Frontal cortex (tissue), 2 donors: ENCODE data around the gene ELP4.

DNA sequence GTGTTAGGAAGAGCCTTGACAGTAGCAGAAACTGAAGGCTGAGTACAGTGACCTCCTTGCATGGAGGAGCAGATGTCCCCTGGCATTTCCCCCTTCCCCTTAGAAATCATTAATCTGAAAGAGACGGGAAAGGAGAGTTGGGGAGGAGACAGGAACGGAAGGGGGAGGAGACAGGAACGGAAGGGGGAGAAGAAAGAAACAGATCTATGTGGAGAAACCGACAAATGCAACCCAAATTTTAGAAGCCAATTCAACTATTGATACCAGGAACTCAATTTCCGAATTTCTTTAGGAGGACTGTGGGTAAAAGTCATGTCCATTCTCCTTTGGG is 17.9 kb downstream of the ANO3 start:
- RAMPAGE, long total RNA = no peak

- RAMPAGE, long total RNA = no peak
These were observed 52.7 kb downstream of the SLC5A12 start for GRCh38 chr11:26669092-26669679.

- RAMPAGE, long total RNA = no peak
These were observed 750 bp downstream of the FIBIN start for GRCh38 chr11:26994474-26995249.

DNA sequence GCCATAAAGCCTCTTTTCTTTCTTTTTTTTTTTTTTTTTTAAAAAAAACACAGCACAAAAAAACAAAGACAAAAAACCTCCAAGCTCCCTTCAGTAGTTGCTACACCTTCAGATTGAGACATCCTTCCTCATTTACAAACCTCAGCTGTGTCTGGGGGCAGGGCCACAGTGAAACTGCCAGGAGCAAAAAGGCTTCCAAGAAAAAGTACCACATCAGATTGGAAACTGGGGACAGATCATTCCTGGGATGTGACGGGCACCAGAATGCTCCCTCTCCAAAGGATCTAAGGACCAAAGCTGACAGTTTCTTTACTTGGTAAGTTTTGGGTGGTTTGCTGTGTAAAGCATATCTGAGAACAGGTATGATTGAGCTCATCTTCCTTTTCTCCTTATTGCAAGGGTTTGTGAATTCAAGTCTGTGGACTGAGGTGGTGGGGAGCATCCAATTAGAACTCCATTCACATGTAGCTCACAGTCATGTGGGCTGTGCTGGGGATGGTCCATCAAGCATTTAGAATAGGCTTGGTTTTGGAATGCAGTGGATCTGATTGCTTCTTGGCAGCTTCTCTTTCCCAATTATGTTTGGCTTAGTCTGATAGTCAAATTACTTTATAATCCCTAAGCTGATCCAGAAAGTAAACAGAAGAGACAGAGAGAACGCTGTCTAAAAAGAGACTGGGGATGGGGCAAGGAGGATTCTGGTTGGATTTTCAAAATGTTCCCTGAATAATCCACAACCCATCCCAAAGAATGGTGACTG is 728 bp downstream of the BBOX1 start:
- RAMPAGE, long total RNA = no peak

DNA sequence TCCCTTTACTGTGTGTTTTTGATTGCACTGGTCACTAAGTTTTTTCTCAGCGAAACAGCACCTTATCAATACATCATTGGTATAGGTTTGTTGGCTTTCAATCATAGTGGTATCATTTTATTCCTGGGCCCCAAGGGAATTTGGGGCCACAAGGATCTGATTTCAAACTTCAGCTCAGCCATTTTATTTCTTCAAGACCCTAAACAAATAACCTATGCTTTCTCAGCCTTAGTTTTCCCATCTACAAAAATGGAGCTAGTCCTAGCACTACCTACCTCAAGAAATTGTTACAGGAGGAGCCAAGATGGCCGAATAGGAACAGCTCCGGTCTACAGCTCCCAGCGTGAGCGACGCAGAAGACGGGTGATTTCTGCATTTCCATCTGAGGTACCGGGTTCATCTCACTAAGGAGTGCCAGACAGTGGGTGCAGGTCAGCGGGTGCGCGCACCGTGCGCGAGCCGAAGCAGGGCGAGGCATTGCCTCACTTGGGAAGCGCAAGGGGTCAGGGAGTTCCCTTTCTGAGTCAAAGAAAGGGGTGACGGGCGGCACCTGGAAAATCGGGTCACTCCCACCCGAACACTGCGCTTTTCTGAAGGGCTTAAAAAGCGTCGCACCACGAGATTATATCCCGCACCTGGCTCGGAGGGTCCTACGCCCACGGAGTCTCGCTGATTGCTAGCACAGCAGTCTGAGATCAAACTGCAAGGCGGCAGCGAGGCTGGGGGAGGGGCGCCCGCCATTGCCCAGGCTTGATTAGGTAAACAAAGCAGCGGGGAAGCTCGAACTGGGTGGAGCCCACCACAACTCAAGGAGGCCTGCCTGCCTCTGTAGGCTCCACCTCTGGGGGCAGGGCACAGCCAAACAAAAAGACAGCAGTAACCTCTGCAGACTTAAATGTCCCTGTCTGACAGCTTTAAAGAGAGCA is 143.3 kb downstream of the CCDC34 start:
- RAMPAGE, long total RNA = no peak

GRCh38 chr11:27396684-27397116 is 33.7 kb upstream of the CCDC34 start:
- RAMPAGE, long total RNA = no peak

DNA sequence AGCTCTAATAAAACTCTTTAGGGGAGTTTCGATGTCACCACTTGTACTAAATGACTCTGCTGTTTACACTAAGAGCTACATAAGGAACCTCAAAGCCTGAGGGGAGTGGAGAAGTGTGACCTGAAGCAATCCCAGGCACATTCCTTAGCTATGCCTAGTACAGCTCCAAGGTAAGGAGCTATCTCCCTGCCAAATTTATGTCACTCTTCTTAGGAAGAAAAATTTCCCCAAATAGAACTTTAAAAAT is 8.2 kb downstream of the LGR4 start:
- RAMPAGE, long total RNA = no peak

GRCh38 chr11:27467941-27468958 is 4.3 kb downstream of the LGR4 start:
- RAMPAGE, long total RNA = no peak

GRCh38 chr11:27470157-27470384 is 2.5 kb downstream of the LGR4 start:
- RAMPAGE, long total RNA = no peak

DNA sequence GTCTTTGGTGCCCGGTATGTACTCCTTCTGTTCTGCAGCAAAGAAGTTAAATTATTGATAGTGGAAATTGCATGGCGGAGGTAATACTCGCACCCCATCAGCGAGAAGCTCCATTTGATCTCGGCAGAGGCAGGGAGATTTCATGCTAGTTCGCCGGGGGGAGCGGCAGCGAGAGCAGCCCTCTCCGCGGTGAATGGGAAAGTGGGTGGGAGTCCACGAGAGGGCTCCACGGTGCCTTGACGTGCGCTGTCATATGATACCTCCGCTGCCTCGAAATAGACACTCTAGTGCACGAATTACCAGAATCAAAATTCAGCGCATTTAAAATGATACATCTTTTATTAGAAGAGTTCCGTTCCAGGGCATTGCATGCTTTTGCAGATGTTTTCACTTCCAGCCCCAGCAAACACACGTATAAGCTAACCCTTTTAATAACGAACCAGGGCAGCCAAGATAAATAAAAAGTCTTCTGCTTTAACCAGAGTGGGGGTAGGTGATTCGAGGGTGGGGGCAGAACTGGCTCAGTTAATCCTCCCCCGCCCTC is 1.2 kb upstream of the BDNF start:
- RAMPAGE, long total RNA = no peak

DNA sequence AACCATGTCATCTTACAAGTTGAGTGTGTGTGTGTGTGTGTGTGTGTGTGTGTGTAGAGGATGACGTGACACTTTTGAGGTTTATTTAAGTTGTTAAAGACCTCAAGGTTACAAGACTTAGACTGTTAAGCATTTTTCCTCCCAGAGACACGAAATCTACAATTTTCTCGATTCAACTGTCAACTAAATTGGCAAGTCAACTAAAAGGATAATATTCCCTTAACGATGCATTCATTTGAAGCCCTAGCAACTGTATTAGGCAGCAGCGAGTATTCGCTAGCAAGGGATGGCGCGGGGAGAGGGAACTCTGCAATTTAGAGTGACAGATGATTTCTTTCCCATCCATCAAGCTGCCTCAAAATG is 17.6 kb upstream of the BDNF start:
- RAMPAGE, long total RNA = no peak

DNA sequence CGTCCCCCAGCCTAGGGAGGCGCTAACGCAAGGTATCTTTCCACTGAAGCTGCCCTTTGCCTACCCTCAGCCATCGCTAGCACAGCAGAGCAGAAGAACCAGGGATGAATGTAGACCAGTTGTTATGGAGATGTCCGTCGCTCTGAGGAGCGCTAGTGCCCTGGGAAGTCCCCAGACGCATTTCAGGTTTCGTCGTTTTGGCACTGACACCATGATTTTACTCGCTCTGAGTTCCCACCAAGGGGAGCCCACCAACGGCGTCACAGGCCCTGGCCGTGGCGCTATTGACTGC is 22.7 kb upstream of the BDNF start:
- RAMPAGE, long total RNA = no peak

- RAMPAGE, long total RNA = no peak
These were observed 173.8 kb downstream of the KIF18A start for GRCh38 chr11:27934115-27934611.

GRCh38 chr11:27934612-27935163 is 173.3 kb downstream of the KIF18A start:
- RAMPAGE, long total RNA = no peak

- RAMPAGE, long total RNA = no peak
These were observed 520.2 kb downstream of the METTL15 start for GRCh38 chr11:28628323-28628764.

- RAMPAGE, long total RNA = no peak
These were observed 80.4 kb upstream of the FSHB start for GRCh38 chr11:30150453-30150799.

GRCh38 chr11:30832333-30832654 is 246.1 kb upstream of the MPPED2 start:
- RAMPAGE, long total RNA = no peak

GRCh38 chr11:31446353-31447025 is 62.9 kb downstream of the IMMP1L start:
- RAMPAGE, long total RNA = no peak

GRCh38 chr11:31509312-31510314 is at the start of gene ELP4:
Gene ELP4 (plus strand): TSS chr11:31509767.
- RAMPAGE, long total RNA = start-site peak on the plus strand at chr11:31509762-31509777, 165 and 27 reads in 2 replicates

DNA sequence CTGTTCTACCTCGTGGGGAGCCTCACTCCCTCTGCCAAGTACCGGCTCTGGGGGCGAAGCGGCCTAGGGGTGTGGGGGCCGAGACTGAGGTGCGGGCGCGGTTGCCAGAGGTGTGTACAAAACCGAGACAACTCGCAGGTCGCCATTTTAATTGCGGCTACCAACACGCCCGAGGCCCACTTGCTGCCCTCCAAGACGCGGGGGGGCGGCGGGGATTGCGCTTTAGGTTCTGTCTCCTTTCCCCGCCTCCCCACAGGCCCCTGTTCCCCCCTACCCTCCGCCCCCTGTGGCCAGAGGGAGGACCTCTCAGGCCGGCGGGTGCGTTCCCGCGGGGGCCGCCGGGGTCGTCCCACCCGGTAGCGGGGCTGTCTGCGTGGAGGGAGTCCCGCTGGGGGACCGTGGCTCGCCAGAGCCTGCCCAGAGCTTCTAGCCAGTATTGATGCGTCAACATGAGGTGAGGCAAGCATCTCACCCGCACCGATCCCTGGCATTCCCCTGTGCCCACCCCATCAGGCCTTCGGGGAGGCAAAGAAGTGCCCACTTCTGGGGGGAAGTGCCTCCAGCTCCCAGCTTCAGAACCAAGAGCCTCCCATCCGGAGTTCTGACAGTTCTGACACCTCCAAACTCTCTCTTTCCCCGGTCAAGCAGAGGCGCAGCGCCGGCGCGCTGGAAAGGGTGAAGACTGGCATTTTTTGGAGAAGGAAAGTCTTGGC is 2.9 kb upstream of the PAX6 start:
- RAMPAGE, long total RNA = no peak